Helper T cell (primary cell): ENCODE measurements around the genes ZNF177 and PIN1.

GRCh38 chr19:7916054-7917167 lies 1.8 kb downstream of the TGFBR3L start:
- PRO-cap, 2 experiments, result peak in 1 of 2 experiments; most common plus-strand start chr19:7916754 (in 1); most common minus-strand start chr19:7916640 (in 1)

- PRO-cap, 2 experiments, result no peak in any of the 2 experiments
Observed at GRCh38 chr19:7962842-7963934, 19.7 kb upstream of the TIMM44 start.

DNA sequence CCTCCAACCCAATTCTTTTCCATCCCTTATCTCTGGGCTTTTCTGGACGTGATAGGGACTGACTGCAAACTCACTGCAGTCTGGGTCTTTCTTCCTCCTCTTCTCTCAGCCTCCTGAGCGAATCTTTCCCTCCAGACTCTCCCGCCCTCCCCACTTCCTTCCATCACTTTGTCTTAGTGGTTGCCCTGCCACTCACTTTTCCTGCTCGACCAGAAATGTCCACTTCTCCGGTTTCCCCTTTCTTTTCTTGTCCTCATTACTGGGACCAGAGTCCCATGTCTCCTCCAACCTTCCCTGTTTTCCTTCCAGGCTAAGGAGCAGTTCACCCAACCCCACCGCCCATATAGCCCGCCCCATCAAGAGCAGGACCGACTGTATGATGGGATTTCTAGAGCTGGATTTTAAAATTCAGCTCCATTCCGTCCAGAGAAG lies 22.0 kb upstream of the TIMM44 start:
- PRO-cap, 2 experiments, result no peak in any of the 2 experiments

DNA sequence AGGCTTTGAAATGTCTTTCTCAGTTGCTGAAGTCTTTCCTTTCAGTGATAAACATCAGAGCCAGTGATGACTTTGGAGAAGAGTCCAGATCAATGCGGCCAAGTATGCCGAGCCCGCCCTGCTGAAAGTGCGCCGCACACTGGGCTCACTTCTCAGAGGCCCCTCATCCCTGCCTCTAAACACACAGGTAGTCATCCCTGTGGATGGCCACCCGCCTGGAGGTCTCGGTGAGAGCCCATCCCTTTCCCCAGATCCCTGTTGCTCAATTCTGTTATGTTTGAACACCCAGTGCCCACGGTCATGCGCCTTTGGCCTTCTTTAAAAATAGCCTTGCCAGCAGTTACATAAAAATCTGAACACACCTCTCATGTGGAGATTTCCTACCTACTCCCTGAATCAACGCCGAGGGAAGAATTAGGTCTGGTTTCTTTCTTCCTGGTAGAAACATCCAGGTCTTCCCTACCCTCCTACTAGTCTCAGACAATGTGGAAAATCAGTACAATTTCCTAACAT lies 11.9 kb downstream of the ELAVL1 start:
- PRO-cap, 2 experiments, result no peak in any of the 2 experiments

DNA sequence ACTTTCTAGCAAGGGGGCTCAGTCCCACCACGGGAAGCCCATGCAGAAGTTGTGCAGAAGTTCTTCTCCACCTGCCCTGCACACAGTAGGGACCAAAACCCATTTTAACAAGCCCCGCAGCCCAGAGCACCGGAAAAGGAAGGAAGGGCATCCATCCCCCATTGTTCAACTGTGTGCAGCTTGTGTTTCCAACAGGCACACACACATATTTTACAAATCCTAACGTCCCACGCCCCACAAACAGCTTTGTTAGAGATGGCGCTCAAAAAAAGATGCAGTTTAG lies 807 bp downstream of the ELAVL1 start:
- PRO-cap, 2 experiments, result no peak in any of the 2 experiments

DNA sequence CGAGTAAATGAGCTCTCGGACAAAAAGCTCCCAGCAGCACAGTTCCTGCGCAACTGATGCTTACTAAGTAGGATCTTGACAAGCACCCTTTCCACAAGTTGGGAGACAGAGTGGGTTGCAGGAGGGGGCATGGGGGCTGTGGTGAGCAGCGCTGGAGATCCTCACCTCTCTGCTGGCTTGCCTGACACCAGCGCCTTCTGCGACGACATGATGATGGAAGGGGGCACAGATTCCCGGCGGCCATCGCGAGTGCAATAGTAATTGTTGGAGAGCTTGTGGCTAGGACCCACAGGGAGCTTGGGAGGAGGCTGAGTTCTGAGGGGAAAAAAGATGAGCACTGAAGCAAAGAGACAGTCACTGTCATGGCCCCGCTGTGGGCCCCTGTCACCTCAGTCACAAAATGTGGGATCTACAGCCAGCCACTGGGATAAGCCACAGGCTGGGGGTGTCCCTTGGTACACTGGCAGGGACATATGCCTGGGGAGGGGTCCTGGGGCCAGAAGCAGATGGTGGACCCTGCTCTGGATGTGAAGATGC lies 4.8 kb downstream of the NDUFA7 start:
- PRO-cap, 2 experiments, result no peak in any of the 2 experiments

- PRO-cap, 2 experiments, result no peak in any of the 2 experiments
Observed at GRCh38 chr19:8324528-8324871, 3.2 kb downstream of the RPS28 start.

GRCh38 chr19:8360295-8360779 lies 3.6 kb upstream of the ANGPTL4 start:
- PRO-cap, 2 experiments, result no peak in any of the 2 experiments

DNA sequence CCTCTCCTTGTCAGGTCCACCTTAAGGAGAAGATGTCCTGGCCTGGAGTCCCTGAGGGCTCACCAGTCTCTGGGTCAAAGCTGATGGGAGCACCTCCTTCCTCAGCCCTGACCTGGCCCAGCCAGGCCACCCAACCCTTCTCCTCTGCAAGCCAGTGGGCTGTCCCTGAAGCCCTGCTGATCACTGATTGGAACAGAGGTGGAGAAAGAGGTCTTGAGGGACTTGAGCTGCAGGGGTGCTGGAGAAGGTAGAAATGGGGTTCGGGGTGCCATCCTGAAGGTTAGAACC lies 2.4 kb downstream of the ANGPTL4 start:
- PRO-cap, 2 experiments, result no peak in any of the 2 experiments

- PRO-cap, 2 experiments, result no peak in any of the 2 experiments
Observed at GRCh38 chr19:8387903-8388858, 2.0 kb upstream of the RAB11B start.

- PRO-cap, 2 experiments, result no peak in any of the 2 experiments
Observed at GRCh38 chr19:8473999-8474709, 28.3 kb downstream of the PRAM1 start.

- PRO-cap, 2 experiments, result no peak in any of the 2 experiments
Observed at GRCh38 chr19:8511723-8512561, 2.0 kb downstream of the ZNF414 start.

GRCh38 chr19:9009441-9009738 lies 77.5 kb upstream of the OR1M1 start:
- PRO-cap, 2 experiments, result no peak in any of the 2 experiments

GRCh38 chr19:9362854-9363475 lies at the start of gene ZNF177:
Gene ZNF177 (plus strand): TSS chr19:9363013.
- PRO-cap, 2 experiments, result no peak in any of the 2 experiments

DNA sequence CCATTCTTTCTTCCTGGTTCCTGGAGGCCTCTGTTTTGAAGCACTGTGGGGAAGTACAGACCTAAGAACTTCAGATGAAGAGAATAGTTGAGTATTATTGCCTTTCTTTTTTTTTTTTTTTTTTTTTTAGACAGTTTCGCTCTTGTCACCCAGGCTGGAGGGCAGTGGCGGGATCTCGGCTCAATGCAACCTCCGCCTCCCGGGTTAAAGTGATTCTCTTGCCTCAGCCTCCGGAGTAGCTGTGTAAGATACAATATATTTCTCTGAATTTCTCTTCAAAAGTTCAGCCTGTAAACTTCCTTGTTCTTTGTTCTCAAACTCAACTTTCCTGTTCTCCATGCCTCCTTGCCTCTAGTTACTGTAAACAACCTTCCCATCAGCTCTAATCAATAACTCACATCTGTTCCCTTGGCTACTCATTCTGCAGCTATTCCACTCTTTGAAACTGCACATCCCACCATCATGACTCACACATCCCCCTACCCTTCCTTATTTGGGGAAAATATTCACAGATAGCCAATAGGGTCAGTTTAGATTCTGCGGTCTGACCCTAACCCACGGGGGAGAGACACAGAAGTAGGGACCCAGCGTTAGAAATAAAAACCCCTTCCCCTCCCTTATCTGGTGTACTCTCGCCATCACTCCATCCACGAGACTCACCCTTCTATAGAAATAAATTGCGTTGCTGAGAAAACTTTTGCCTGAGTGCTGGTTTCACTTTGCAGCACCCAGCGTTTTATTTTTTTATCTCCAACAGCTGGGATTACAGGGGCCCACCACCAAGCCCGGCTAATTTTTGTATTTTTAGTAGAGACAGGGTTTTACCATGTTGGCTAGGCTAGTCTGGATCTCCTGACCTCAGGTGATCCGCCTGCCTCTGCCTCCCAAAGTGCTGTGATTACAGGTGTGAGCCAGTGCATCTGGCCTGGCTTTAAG lies 2.0 kb downstream of the ZNF562 start:
- PRO-cap, 2 experiments, result no peak in any of the 2 experiments

DNA sequence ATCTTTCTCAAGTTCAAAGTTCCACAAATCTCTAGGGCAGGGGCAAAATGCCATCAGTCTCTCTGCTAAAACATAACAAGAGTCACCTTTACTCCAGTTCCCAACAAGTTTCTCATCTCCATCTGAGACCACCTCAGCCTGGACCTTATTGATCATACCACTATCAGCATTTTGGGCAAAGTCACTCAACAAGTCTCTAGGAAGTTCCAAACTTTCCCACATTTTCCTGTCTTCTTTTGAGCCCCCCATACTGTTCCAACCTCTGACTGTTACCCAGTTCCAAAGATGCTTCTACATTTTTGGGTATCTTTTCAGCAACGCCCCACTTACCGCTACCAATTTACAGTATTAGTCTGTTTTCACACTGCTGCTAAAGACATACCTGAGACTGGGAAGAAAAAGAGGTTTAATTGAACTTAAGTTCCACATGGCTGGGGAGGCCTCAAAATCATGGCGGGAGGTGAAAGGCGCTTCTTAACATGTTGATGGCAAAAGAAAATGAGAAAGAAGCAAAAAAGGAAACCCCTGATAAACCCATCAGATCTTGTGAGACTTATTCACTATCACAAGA lies 2.3 kb downstream of the FBXL12 start:
- PRO-cap, 2 experiments, result no peak in any of the 2 experiments

DNA sequence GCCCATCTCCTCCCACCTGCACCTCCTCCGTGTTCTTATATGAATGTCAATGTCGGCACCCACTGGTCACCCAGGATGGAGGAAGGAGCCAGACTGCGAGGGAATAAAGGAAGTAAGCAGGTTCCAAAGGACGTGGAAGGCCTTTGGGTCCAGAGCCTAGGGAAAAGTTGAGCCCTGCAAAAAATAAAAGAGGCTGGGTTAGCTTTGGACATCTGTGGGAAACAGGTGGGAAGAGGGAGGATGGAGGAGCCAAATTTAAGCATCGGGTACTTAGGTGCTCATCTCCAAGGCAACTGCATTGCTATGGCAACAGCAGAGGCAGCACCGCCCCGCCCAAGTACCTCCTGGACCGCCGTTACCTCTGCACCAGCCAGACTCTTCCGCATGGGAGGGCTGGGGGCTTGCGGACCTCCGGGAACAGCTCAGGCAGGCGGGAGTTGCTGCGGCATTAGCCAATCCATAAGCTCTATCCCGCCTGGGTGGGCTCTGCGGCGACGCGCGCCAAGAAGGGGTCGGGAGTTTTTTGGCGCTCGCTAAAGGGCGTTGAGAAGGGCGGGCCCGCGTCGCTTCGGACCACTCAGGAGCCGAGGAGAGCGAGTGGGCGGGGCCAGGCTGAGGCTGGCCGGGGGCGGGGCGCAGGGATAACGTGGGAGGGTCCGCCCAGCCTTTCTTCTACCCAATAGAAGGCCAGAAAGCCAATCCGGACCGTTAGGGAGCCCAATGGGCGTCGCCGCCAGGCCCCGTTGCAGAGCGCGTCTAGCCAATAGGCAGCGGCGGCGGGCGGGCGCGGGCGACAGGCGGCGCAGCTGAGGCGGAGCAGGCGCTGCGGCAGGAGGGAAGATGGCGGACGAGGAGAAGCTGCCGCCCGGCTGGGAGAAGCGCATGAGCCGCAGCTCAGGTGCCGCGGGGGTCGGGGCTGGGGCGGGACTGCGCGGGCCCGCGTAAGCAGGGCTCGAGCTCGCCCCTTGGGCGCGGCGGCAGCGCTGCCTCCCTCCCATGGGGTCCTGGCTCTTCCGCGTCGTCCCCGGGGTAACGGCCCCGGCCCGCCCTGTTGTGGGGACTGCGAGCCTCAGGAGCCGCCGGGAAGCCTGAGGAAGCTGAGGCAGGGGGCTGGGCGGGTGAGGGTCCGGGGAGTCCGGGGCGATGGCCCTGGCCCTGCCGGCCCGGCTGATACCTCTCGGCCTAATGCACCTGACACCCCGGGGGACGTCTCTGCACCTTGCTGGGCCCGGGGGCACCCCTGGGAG lies at the start of gene PIN1:
Gene PIN1 (plus strand): TSS at position 814 of the 1,247 bp plus-strand sequence.
- PRO-cap, 2 experiments, result peak in 2 of 2 experiments; most common plus-strand start position 819 of the sequence (in 2)

GRCh38 chr19:10001805-10002475 lies 8.4 kb downstream of the COL5A3 start:
- PRO-cap, 2 experiments, result no peak in any of the 2 experiments

DNA sequence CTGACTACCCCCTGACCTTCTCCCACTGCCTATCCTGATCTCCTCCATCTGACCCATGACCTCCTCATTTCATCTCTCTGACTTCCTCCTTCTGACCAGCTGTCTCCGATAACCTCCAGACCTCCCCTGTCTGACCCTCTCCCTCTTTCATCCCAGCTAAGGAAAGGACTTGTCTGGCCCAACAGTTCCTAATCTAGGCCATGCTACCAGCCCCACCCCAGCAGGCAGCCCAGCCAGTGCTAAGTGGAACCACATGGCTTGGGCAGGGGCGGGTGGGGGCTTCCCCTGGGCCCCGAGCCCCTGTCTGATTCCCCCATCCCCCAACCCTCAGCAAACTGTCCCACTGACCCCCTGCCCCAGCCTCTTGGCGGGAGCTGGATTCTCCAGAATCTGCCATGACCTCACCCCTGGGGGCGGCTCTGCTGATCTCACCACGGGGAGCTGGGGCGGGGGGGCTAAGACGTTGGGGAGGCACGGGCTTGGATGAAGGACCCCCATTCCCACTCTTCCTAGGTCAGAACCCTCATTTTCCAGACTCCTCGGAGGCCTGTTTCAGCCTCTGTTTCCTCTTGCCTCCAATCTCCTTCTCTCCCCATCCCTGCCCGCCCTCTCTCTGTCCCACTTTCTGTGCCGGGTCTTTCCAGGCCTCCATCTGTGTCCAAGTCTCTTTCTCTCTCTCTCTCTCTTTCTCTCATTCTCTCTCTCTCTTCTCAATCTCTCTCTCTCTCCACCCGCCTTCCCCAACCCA lies 2.9 kb downstream of the COL5A3 start:
- PRO-cap, 2 experiments, result no peak in any of the 2 experiments

- PRO-cap, 2 experiments, result no peak in any of the 2 experiments
Observed at GRCh38 chr19:10105507-10105819, 699 bp upstream of the PPAN start.